Colic lymph node (tissue), 1 donor: Measurements from ENCODE around the genes KMT5B and TESMIN.

- PRO-cap, result no peak
Observed at GRCh38 chr11:67728080-67728756, 53.8 kb upstream of the ALDH3B2 start.

- PRO-cap, result no peak
Observed at GRCh38 chr11:67886215-67886753, 117.6 kb downstream of the UNC93B1 start.

GRCh38 chr11:67990735-67991682 is 12.9 kb downstream of the UNC93B1 start:
- PRO-cap, result no peak

GRCh38 chr11:68021211-68022033 is 9.1 kb upstream of the NDUFS8 start:
- PRO-cap, result no peak

GRCh38 chr11:68115105-68116037 is 5.8 kb downstream of the CHKA start:
- PRO-cap, result no peak

DNA sequence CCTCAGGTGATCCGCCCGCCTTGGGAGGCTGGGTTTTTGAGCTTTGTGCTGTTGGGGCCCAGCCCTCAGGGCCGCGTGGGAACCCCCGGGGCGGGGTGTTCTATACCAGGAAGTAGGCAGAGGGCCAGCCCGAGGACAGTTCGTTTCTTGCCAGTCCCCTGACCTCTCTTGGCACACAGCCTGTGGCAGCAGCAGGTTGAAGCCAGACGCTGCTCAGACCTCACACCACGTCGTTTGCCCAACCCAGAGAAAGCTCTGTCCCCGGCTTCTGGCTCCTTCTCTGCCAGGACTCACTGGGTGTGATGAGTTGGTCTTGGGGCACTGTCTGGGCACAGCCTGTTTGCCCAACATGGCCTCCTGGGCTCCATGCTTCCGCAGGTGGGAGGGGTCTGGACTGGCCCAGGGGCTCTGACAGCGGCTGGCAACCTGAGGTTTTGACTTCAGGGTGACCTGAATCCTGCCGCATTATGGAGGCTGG is 25.0 kb upstream of the CHKA start:
- PRO-cap, result no peak

- PRO-cap, result no peak
Observed at GRCh38 chr11:68189714-68190289, 23.3 kb downstream of the KMT5B start.

- PRO-cap, result bidirectional peak, plus-strand start at chr11:68213285, minus-strand start at chr11:68213248; bidirectional peak, plus-strand start at chr11:68213977, minus-strand start at chr11:68213790
Observed at GRCh38 chr11:68212991-68213893, at the start of gene KMT5B. TSS of gene KMT5B (minus strand) at chr11:68213296.

DNA sequence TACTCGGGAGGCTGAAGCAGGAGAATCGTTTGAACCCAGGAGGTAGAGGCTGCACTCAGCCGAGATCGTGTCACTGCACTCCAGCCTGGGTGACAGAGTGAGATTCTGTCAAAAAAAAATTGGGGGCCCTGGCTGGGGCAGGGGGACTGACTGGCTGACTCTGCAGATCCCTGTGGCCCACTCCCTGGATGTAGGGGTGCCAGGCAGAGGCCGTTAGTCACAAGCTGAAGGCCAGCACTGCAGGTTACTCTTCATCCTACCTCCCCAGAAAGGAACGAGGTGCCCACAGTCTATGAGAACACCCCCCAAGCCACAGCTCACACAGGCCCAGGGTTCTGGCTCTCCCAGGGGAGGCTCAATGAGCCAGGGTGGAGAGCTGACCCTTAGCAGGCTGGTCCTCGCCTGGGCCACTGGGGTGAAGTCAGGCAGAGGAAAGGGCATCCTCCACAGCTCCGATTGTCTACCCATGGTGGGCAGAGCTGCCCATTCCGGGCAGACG is 12.6 kb downstream of the C11orf24 start:
- PRO-cap, result no peak

DNA sequence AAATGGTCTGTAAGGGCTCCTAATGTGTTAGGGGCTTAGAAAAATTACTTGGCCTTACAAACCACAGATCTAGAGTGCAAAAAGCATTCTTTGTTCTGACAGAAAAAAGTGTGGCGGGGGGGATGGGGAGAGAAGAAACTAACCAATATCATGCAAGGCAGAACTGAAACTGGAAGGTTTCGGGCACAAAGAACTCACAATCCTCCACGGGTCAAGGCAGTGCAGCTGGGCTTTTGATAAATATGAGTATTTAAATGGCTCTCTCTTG is 5.3 kb downstream of the C11orf24 start:
- PRO-cap, result no peak

GRCh38 chr11:68302687-68303087 is 9.7 kb upstream of the LRP5 start:
- PRO-cap, result no peak

GRCh38 chr11:68316840-68317496 is 4.6 kb downstream of the LRP5 start:
- PRO-cap, result no peak

DNA sequence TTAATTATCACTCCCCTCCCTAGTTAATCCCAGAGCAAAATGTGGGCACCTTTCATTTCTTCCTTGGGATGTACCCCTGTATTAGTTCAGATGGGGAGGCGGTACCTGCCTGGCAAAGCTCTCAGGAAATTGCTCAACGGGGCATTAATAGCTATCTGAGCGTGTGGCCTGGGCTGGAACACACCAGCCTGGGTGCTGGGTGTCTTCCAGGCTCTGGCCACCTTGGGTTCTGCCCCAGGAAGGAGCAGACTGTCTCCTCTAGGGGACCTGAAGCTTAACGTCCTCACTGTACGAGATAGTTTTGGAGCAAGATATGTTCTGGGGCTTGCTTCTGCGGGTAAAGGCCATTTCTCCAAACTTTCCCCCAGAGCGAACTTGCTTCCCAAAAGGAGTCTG is 9.3 kb downstream of the LRP5 start:
- PRO-cap, result no peak

- PRO-cap, result no peak
Observed at GRCh38 chr11:68338014-68338273, 25.6 kb downstream of the LRP5 start.

GRCh38 chr11:68338274-68338822 is 26.0 kb downstream of the LRP5 start:
- PRO-cap, result no peak

- PRO-cap, result no peak
Observed at GRCh38 chr11:68469903-68470699, 9.5 kb downstream of the PPP6R3 start.

DNA sequence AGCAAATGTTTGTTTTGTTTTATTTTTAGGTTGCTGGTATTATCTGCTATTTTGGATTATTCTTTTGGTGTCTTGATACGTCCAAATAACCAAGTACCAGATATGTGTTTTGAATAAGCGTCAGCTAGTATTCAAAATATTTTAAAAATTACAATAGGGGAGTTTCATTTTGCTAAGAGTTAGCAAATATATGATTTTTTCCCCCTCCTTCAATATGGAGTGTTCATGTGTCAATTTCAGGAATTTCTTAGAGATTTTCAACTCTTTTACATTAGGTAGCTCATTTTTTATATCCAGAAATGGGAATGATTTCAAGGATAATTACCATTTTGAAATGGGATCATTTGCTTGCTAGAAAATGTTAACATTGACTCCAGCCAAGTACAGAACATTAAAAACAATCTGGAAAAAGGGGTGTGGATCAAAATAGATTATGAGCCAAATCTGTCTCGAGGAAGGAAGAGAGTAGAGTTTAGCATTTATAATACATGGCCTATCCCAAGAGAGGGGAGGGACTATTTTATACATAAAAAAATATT is 20.1 kb downstream of the PPP6R3 start:
- PRO-cap, result no peak

DNA sequence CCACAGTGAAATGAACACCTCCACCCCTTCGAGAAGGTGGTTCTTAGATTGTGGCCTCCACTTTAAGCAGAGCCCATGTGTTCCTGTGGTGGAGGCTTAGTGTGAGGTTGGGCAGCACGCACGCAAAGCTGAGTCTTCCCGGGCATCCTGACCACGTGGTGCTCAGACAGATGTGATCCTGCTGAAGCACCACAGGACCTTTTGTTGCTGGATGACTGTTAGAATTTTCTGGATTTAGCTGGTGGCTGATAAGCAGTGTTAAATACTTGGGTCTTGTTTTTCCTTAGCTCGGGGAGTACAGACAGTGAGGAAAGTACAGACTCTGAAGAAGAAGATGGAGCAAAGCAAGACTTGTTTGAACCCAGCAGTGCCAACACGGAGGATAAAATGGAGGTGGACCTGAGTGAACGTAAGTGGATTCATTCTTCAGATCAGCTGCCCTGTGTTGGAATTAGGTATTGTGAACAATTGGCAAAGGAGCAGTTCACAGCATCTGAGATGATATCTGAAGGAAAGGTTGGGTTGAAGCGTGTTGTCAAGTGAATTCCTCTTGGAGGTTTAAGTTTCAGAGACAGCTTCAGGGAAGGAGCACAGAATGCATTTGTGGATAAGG is 88.4 kb upstream of the GAL start:
- PRO-cap, result no peak

DNA sequence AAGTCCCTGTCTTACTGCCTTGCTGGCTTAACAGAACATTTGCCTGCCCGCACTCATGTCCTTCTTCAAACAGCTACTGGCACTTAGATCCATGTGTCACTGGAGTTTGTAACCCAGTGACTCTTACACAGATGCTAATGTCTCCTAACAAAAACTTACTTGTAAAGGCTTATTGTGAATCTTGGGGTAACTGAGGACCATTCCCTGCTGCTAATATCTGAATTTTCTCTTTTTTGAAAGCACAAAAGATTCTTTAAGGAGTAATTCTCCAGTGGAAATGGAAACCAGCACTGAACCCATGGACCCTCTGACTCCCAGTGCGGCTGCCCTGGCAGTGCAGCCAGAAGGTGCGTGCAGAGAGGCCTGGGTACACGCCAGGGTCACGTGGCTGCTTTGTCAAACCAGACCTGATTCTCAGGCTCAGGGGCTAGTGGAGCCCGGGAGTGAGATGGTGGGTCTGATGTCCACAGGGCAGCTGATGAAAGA is 82.7 kb upstream of the GAL start:
- PRO-cap, result no peak

DNA sequence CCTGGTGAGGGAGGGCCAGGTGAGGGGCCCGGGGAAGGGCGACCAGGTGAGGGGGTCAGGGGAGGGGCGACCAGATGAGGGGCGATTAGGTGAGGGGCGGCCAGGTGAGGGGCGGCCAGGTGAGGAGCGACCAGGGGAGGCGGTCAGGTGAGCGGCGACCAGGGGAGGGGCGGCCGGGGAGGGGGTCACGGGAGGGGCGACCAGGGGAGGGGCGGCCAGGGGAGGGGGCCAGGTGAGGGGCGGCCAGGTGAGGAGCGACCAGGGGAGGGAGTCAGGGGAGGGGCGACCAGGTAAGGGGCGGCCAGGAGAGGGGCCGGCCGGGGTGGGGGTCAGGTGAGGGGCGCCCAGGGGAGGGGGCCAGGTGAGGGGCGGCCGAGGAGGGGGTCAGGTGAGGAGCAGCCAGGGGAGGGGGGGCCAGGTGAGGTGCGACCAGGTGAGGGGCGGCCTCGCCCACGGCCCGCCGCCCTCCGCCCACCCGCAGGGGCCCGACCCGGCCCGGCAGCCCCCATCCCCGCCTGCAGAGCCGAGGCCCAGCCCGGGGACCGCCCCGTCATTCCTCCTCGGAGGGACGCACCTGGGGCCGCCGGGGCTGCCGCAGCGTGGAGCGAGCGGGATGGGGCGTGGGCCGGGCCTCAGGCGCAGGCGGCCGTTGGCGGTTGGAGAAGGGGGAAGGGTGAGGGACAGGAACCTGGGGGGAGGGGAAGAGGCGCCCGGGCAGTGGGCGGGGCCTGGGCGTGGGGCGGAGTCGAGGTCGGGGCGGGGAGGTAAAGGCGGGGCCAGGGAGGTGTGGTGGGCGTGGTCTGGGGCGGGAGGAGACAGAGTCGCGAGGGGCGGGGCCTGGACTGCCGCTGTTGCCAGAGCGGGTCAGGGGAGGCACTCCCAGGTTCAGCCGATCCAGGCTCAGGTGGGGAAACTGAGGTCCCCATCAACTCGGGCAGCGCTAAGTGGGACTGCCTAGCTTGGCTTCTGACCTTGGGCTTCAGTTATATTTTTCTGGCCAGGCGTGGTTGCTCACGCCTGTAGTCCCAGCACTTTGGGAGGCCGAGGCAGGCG is at the start of gene TESMIN:
Gene TESMIN (minus strand): TSS at position 675 of the 1,053 bp plus-strand sequence.
- PRO-cap, result unidirectional peak, minus-strand start at position 675 of the sequence